ENCODE data around the gene HAAO.

DNA sequence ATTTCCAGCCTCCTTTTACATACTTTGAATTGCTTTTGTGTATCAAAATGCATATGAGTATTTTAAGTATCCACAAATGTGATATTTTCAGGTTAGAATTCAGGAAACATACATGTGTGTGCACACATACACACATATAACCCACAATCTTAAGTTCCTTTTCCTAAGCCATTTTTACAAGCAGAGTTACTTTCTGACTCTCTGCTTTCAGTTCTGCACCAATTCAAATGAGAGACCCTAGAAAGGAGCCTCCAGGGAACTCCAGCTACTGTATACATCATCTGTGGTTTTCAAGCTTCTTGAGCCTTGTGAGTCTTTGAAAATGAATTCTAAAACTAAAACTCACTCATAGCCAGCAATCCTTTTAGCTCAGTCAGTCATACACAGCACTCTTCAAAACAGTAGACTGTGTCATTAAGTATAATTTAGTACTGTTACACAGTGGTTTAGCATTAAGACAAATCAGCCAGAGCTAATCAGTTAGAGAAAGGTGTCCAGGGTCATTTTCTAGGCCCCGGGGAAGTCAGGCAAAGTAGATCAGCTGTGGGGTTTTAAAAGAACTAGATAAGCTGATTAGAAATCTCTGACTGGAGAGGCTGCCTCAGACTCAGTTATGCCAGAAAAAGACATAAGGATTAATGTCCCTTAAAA lies 322.0 kb upstream of the THUMPD2 start:
- RRBS: no CpG with 5 or more reads among the region's 1 CpG

DNA sequence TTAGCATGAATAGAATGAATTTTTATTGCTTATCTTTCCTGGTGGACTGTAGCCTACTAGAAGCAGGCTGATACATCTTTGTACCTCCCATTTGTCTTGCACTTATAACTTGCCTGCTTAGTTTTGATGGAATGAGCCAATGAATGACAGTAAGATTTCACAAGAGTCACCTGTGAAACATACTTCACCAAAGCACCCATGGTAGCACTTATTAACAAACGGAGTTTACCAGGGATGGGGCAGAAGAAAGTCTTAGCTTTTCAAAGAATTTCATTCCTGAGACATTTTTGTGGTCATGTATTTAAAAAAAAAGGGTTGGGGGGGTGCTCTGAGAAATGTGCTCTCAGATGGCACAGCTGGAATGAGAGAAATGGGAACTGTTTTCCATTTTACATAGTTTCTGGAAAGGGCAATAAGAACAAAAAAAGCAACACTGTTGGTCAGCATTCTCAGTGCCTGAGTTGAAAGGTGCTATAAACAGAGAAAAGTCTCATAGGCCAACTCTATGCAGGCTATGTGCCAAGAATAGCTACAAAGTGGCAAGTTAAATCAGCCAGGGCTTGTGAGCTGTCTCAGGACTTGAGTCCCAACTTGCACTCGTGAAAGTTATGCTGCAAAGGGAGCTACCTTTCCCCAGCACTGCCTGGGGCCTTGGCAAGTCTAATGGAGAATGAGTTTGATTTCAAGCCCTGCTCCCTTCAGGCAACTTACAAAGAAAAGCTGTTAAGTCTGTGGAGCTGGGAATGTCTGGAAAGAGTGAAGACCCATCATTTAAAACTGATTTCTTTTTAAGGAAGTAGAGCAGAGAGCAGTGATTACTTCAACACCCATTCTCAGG lies 170.7 kb downstream of the SLC8A1 start:
- RRBS: no CpG with 5 or more reads among the region's 2 CpGs

DNA sequence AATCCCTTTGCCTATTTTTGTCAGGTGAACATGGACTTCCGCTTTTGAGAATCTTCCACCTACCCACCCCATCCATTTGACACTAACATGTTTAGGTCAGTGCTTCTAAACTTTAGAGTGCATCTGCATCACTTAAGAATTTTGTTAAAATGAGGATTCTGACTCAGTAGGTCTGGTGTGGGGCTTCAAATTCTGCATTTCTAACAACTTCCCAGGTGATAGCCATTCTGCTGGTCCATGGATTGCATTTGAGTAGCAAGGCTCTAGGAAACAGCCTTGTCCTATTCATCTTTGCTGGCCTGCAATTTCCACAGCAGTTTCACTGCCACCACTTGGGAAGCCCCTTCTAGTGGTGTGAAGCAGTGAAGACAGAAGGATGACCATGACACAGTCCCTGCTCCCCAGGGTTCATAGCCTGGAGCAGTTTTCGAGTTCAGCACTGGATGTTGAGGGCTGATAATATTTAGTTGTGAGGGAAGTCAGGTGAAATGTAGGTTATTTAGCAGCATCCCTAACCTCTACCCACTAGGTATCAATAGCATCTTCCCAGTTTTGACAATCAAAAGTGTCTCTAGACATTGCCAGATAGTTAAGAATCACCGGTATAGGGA lies 146.9 kb downstream of the SLC8A1 start:
- RRBS: no CpG with 5 or more reads among the region's 3 CpGs

DNA sequence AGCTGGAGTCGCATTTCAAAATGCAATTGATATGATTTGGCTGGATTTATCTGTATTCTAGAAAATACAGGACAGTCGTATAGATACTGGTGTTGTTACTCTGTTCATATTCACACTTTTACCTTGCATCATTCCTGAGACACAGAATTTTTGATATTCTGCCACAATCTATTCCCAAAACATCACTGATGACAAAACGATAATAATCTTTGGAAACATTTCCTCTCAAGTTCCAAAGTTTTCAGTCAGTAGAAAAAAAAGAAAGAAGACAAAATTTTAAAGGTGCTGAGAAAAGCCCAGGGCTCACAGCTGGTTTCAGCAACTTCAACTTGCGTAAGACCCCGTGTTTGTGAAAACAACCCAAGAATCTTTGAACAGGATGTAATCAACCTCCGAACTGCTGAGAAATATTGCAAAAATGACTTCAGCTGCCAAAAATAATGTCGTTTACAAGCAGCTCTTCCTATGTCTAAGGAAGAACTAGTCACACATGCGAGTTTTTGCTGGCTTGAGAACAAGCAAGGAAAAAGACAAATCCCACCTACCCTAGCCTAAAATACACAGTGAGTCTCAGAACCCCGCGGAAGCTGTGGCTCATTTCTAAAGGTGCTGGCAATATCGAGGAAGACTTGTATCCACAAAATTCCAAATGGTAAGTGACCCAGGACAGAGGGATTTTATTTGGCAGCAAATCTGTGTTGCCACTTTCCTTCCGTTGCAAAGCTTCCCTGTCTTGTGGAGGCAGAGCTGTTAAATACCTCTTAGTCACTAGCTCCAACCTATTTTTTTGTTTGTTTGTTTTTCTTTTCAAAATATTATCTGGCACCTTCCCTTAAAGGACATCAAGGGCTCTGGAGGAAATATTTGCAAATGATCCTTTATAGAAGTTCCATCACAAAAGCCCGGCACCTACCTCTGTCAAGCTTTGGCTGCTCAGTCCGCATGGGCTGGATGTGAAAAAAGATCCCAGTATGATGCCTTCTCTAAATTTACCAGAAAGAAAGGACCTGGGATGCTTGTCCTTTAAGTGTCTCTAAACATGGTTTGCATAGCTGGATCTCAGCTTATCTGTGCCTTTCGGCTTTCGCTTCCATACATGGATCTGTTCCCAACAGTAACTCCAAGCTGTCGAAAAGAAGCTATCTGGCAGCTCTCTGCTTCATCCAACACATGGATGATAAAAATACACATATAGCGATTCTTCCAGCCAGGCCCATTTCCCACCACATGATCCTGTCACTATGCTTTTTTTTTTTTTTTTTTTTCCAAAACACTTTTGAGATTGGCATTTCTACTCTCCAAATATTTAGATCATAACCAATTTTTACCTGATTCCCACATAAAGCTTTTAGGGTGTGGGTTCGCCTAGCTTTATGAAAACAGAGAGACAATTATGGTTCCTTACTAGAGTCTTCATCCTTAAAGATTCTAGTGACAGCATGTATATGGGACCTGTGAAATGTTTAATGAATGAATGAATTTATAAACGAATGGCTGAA lies 60.1 kb upstream of the SLC8A1 start:
- RRBS: no CpG with 5 or more reads among the region's 20 CpGs

GRCh38 chr2:41880363-41881116 lies 167.3 kb upstream of the PKDCC start:
- RRBS: no CpG with 5 or more reads among the region's 3 CpGs

DNA sequence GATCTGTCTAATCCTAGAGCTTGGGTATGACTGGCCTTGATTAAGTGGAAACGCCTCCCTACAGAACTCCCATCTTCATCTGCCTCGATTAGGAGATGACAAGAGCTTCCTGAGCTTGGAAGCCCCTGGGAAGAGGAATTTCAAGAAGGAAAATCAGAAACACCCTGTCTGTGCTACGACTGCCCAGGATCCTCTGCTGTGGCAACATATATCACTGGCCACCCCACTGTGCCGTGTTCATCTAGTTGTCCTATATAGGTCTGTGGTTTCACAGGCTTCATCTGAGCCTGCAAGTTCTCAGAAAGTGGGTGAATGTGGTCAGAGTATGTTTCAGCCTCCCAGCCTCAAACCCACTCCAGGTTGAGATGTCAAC lies 151.4 kb upstream of the PKDCC start:
- RRBS: no CpG with 5 or more reads among the region's 4 CpGs

- RRBS: no CpG with 5 or more reads among the region's 9 CpGs
Measured at GRCh38 chr2:41921991-41922767, 125.6 kb upstream of the PKDCC start.

DNA sequence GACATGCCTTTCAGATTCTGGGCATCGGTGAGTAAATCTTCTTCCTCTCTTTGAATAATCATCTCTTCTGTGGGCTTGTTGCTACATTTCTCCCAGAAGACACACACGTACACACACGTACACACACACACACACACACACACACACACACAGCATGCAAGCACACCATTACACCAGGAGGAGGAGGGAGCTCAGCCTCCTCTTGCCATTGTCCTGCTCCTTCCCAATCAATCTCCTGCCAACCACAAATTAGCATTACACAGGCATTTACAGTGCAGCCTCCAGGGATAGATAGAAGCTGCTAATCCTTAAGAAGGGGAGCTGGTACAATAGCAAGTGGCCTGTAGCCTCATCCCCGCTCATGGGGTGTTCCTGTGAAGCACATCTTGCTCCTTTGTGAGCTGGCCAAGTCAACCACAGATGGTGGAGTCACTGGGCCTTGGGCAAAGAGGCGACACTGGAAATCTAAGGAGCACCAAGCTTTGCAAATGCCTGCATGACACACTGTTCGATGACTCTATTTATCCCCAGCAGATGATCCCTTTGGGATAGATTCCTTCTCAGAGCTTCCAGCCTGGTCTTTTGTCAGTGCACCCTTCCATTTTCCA lies 110.4 kb upstream of the PKDCC start:
- RRBS: no CpG with 5 or more reads among the region's 6 CpGs

DNA sequence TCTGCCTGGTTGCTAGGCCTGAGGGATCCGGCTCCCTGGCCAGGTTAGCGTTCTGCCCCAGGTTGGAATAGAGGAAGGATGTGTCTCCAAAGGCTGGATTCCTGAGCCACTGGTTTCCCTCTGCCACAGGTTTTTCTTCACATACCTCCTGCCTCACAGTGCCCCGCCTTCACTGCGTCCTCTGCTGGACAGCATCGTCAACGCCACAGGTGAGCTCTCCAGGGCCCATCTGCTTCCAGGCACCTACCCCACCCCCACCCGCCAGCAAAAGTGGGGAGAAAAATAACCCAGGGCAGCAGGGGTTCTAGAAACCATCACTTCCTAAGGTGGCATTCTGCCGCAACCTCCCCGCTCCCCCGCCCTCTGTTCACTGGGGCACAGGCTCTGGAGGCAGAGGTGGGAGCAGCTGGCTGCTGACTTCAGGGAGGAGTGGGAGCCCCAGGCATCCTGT lies 7.0 kb downstream of the PKDCC start:
- RRBS: no CpG with 5 or more reads among the region's 10 CpGs

GRCh38 chr2:42124038-42124680 lies 45.0 kb upstream of the EML4 start:
- RRBS: no CpG with 5 or more reads among the region's 5 CpGs

DNA sequence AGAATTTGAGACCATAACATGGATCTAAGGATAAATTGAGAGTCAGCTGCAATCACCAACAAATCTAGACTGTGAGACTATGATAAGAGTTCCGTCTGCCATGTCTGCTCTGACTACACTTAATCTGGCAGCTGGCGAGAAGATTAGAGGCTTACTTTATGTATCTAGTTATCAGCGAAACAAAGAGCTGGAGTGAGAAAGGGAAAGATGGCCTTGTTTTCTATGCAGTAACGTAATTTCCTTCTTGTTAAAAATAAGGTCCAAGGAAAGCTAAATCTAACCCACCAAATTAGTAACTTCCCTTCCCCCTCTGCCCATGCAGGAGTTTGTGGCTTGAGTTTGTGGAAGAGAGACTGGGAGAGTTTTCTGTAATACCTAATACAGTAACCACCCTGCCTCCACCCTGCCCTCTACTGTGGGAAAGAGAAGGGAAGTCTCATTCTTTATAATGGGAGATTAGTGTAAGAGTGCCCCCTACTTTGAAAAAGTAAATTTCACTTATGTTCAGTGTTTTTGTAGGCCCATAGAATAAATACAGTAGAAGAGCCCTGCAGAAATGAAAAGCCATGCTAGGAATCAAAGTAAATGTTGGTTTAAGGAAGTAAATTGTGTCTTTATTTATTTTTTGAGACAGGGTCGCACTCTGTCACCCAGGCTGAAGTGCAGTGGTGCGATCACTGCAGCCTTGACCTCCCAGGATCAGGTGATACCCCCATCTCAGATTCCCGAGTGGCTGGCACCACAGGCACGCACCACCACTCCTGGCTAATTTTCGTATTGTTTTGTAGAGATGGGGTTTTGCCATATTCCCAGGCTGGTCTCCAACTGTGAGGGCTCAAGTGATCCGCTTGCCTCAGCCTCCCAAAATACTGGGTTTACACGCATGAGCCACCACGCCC lies 27.6 kb downstream of the EML4 start:
- RRBS: no CpG with 5 or more reads among the region's 12 CpGs

DNA sequence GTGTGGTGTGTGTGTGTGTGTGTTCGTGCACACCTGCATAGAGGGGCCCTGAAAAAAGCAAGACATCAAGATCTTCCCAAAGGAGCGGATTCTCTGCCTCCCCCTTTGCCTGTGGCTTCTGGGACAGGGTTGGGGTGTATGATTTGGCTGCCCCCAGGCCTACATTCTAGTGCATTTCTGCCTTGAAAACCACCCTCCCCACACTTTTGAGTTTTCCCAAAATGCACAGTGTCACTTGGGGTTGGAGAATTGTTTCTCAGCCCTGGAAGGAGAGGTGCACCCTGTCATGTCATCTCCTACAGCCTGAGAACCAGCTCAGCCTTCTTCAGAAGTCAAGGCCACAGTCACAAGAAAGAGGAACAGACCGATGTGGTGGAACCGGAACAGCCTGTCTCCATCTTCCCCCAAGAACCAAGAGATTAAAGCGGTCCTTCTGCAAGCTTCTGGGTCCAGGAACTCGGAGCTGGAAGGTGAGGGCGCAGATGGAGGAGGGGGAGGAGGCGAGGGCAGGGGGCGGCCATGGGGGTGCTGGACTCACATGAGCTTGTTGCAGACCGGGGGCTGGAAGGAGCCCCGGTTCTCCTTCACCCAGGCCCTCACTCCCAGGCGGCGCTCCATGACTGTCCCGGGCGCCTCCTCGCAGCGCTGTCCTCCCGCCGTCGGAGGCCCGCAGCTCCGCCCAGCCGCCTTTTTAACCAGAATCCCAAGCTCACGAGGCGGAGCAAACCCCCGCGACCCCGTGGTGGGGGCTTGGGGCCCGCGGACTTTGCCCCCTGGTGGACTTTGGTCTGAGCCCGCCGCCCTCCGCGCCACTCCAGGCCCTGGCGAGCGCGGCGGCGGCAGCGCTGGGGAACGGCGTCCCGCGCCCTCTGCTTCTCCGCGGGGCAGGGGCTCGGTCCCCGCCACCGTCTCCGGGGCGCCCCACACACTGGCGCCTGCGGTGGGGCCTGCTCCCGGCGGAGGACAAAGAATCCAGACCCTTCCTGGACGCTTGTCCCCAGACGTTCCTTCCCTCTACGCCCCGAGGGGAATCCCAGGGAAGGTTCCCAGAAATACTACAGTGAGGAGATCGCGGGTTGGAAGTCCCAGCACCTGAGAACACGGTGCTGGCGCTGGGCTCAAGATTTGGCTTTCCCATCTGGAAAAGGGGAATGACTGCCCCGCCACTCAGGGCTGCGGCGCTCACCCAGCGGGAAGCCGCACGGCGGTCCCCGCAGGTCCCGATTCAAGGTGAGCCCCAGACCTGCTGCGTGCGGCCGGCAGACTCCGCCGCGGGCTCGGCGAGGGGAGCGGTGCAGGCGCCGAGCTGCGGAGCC lies at the start of gene HAAO:
HAAO (minus strand) TSS at position 665 of the 1,316 bp plus-strand sequence.
- RRBS: 2% methylated on average over 19 of the region's 84 CpGs

GRCh38 chr2:42809015-42809524 lies 16.7 kb upstream of the HAAO start:
- RRBS: no CpG with 5 or more reads among the region's 7 CpGs

- RRBS: no CpG with 5 or more reads among the region's 23 CpGs
Measured at GRCh38 chr2:42924485-42925279, 132.3 kb upstream of the HAAO start.

DNA sequence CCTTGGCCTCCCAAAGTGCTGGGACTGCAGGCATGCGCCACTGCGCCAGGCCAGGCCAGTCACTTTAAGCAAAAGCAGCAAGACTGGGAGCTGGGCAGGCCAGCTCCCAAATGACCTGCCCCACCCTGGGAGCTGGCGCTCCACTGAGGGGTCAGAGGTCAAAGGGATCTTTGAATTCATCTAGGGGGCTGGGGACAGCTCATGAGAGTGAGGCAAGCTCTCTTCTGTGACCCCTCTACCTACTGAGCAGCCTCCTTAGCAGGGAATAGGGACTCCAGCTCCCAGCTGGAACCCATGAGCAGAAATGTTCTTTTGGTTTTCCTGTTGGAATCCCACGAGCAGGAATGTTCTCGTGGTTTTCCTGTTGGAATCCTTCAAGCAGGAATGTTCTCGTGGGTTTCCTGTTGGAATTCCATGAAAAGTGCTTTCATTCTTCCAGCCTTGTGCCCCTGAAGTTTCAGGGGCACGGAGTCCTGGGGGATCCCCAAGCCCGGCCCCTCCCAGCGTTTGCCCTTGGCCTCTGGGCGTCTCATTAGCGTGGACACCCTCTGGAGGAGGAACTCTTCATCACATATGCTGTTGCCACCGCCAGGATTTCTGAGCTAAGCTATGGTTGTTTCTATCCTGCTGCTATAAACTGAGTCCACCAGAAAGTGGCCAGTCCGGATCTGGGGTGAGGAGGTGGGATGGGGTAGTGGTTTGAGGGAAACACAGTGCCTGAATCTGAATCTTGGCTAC lies 162.1 kb upstream of the HAAO start:
- RRBS: no CpG with 5 or more reads among the region's 13 CpGs

DNA sequence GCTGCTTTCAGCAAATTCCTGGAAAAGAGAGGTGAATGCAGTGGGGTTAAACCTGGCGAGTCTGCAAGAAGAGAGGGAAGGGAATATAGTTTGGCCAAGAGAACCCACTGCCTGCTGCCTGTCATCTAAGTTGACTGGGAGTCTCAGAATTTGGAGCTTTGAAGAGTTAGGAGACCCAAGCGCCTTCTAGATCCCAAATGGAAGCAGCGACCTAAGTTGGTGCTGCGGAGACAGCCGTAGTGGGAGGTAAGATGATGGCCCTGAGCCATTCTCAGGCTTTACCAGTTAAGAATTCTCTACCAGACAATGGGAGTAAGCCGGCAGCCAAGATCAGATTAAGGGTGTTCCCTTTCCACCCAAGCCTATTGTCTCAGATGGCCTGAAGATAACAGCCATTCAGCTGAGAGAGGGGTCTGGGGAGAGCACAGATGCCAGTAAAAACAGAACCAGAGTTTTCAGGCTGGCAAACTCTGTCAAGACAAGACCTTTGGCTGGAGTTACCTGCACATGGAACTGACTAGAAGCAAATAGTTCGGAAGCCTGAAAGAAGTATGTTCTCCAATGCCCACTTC lies 191.6 kb upstream of the HAAO start:
- RRBS: no CpG with 5 or more reads among the region's 7 CpGs

DNA sequence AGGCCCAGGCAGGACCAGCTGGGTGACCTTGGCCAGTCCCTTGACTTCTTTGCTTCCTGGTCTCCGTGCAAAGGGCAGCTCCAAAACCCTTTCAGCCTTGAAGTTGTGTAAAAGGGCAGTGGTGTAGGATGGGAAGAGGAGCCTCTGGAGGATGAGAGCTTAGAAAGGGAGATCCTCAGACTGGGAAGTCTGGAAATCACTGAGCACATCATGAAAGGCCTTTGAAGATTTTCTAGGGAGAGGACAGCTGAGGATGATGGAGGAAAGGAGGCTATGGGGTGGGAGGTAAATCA lies 175.4 kb downstream of the ZFP36L2 start:
- RRBS: no CpG with 5 or more reads among the region's 1 CpG

DNA sequence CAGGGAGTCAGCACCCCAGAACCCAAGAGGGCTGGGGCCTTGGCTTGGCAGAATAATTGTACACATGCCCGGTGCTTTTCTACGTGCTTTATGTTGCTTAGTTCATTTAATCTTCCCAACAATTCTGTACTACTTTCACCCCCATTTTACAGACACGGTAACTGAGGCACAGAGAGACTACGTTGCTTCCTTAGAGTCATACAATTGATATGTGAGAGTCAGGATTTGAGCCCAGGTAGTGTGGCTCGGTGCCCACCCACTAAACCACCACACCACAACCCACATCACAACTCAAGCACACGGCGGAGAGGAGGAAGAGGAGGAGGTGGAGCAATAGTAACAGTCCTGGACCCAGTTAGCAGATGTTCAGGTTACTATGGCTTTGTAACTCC lies 167.3 kb downstream of the ZFP36L2 start:
- RRBS: no CpG with 5 or more reads among the region's 7 CpGs

DNA sequence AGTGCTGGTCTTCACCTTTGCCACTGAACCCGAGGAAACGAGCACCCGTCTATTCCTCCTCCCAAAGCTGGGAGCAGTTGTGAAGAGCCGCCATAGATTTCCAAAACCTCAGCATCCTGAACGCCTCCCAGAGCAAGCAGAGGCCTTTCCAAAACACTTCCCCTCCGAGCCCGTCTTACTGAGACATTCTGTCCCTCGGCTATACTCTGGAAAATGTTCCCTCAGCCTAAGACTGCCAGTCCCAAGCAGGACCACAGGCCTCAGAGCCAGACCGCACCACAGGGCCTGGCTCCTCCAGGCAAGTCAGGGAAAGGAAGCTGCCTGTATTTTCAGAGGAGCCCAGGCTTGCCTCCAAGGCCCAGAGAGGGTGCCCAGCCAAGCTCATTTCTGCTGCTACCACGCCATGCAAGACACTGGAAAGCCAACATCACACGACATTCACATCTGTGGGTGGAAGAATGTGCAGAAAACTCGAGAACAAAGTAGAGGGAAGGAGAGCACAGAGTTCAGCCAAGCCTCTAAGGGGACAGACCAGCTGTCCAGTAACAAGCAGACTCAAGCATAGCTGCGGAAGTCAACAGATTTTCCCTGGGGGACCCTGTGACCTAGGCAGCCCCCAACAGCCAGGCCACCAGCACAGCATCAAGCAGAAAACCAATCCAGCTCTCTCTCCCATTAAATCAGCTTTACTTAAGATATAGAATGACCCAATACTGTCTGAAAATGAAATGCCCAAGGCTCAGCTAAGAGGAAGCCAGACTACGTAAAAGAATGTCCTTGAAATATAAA lies 124.0 kb downstream of the ZFP36L2 start:
- RRBS: no CpG with 5 or more reads among the region's 14 CpGs